H7 (cell line): Measurements from ENCODE around the genes HNRNPR and ELOA.

DNA sequence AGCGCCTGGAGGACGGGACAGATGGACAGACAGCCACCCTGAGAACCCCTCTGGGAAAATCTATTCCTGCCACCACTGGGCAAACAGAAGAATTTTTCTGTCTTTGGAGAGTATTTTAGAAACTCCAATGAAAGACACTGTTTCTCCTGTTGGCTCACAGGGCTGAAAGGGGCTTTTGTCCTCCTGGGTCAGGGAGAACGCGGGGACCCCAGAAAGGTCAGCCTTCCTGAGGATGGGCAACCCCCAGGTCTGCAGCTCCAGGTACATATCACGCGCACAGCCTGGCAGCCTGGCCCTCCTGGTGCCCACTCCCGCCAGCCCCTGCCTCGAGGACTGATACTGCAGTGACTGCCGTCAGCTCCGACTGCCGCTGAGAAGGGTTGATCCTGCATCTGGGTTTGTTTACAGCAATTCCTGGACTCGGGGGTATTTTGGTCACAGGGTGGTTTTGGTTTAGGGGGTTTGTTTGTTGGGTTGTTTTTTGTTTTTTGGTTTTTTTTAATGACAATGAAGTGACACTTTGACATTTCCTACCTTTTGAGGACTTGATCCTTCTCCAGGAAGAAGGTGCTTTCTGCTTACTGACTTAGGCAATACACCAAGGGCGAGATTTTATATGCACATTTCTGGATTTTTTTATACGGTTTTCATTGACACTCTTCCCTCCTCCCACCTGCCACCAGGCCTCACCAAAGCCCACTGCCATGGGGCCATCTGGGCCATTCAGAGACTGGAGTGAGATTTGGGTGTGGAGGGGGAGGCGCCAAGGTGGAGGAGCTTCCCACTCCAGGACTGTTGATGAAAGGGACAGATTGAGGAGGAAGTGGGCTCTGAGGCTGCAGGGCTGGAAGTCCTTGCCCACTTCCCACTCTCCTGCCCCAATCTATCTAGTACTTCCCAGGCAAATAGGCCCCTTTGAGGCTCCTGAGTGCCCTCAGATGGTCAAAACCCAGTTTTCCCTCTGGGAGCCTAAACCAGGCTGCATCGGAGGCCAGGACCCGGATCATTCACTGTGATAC lies 58.3 kb downstream of the LACTBL1 start:
- RAMPAGE, long total RNA = no peak

GRCh38 chr1:23085138-23086271 lies 66.2 kb downstream of the KDM1A start:
- RAMPAGE, long total RNA = no peak

GRCh38 chr1:23188690-23189194 lies 28.6 kb downstream of the HTR1D start:
- RAMPAGE, long total RNA = no peak

DNA sequence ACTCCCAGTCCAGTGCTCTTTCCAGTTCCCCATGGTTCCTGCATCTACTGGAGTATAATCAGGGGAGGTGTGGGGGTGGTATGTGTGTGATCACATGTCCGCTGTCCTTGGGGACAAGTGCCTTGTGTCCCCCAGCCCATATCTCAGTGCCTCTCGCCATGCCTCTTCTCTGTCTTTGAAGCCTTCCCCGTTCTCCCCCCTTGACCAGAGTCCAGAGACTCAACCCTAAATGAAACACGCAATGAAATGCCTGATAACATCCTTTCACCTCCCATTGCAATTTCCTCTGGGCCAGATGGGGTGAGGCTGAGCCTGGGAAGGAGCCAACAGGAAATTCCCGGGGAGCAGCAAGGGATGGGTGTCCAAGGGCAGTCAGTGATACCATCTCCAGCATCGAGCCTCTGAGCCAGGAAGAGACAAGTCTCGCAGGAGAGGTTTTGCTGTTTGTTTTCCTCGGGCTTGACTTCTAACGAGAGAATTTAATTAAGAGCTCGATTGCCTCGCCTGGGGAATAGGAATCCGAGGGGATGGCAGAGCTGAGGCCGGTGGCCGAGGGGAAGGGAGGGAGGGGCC lies 7.7 kb upstream of the HTR1D start:
- RAMPAGE, long total RNA = no peak

DNA sequence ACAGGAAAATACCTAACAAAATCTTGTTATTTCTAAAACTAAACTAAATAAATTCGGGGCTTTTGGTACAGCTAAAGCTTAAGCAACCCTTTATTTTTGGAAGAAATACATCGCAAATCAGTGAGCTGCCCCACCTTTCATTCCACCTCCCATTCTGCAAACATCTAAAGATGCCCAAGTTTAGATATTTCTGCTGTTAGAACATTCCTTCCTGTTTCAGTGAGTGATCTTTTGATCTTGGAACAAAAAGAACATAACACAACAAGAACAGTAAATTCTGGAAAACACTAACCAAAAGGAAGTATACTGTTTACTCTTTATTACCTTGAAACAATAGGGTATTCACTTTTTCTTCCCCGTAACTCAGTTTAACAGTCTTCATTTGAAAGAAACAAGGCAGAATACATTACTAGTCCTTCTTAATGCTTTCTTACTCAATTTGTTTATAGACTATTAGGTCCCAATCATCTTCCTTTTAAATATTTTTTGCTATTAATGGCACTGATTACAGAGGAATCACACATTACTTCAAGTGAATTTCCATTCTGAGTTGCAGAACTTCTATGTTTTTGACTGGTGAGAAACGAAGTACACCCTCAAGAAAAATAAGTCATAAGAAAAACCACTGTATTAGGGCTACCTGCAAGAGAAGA lies 40.5 kb downstream of the HNRNPR start:
- RAMPAGE, long total RNA = no peak

DNA sequence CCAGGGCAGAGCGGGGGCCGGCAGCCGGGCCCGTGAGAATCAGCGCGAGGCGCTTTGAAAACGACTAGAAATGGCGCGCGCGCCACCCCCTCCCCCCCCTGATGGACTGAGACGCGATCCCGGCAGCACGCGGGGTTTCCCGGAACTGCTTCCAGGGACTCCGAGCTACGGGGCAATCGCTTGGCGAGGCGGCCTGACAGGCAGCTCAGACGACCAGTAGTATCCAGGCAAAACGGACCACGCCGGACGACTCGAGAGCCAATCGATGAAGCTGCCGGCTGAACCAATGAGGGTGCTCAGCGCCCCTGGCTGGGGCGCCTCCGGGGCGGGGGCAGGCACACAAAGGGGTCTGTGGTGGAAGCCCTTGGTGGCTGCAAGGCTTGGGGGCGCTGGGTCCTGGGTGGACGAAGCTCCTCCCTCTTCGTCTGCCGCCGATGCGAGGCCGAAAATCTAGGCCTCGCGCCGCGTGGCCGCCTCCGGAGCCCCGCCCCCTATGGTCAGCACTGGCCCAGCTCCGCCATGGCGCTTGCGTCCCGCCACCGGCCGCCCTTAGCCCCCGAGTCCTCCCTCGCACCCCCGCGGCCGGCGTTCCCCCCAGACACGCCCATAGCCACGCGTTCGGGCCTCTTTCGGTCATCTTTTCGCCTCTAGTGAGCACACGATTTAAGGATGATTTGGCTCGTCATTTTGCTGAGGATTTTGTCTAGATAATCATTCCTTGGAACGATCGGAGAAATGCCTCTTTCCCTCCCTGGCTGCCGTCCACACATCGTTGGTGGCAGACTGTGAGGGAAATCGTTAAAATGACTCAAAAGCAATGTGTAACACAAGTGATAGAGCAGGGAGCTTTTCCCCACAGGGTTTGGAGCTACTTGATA lies at the start of gene HNRNPR:
TSS of gene HNRNPR (minus strand) at position 75 of the 878 bp plus-strand sequence.
- RAMPAGE, long total RNA = start-site peak on the minus strand centred at position 72 of the sequence, 57 bp wide, 631 reads

DNA sequence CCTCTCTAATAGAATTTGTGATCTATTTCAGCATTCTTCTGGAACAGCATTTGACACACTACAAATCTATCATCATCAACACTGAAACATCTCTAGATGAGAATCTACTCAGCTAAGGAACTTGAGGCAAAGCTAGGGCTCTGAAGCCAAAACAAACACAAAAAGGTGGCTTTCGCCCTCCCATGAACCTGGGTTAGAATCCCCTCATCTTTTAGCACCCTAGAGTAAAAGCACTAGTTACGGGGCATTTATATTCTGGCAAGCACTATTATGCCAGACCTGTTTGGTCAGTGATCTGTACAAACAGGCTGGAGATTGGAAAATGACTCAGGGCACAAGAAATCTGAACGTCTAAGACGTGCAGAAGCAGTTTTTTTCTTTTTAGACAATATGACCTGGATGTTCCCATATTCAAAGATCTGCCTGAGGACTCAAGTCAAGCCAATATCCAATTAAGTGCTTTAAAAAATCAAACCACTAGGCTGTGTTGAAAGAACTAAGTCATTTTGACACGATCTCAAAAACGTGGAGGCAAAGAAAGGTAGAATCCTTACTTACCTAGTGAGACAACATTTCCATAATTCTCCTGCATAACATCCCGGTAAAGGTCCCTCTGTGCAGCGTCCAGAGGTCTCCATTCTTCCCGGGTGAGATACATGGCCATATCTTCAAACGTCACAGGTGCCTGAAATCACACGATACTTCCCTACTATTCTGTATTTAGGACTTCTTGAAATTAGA lies 3.0 kb downstream of the ZNF436 start:
- RAMPAGE, long total RNA = no peak

- RAMPAGE, long total RNA = no peak
Measured at GRCh38 chr1:23555690-23555922, 3.7 kb downstream of the ID3 start.

- RAMPAGE, long total RNA = no peak
Measured at GRCh38 chr1:23568126-23569204, 9.2 kb upstream of the ID3 start.

GRCh38 chr1:23592469-23592954 lies 33.2 kb upstream of the ID3 start:
- RAMPAGE, long total RNA = no peak

DNA sequence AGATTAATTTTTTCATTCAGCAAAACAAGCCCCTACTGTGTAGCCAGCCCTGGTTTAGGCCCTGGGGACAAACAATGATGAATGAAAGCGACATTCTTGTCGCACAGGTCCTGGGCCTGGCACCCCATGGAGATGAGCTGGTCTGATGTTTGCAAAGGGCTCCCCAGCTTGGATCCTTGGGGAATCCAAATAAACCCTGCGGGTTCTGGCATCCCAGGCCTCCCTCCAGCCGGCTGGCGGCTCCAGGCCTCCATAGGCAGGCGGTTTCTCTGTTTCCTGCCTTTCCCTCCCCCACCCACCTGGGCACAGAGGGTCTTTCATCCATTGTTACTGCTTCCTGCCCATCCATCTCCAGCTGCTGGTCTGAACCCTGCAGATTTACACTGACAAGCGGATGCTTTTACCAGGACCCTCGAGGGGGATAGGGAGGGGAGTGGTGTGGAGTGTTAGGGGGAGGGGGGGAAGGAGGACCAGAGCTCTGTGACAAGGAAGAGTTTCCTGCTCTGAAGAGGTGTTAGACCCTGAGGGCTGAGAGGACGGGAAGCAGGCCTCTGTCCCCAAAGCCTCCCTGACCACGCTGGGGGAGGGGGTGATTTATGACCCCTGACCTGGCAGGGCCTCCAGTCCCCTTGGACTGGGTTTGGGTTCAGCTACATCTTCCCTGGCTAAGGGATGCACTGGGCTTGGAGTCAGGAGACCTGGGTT lies 39.2 kb upstream of the ID3 start:
- RAMPAGE, long total RNA = no peak

- RAMPAGE, long total RNA = no peak
Measured at GRCh38 chr1:23695558-23696747, 4.3 kb downstream of the RPL11 start.

DNA sequence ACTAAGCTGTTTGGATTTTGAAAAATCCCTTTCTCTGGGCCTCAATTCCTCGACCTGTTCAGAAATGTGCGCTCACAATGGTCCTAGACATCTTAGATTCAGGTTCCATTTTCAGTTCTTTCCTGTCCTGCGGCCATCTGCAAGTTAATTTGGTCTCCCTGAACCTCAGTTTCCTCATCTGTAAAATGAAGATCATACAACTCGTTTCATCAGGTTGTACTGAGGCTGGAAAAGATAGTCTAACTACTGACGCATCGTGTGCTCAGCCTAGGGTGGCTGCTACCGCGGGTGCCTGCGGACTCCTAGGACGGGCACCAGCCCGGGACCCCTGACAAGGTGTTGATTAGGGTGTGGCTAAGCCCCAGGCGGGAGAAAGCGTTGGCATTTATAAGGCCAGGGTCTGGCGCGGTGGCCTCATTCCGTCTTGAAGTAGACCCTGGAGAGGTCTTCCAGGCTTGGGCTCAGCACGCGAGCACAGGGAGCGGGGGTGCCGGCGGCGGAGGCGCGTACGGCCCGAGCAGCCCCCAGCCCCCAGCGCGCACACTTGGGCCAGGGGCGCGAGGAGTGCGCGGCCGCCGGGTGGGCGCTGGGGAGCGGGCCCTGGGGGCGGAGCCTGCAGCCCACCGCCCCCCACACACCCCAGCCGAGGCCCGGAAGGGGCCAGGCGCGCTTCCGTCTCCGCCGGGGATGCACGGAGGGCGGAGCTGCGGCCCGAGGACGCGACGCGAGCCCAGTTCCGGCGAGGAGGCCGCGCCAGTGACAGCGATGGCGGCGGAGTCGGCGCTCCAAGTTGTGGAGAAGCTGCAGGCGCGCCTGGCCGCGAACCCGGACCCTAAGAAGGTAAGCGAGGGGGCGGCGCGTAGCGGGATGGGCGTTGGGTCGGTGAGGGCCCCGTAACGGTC lies at the start of gene ELOA:
TSS of gene ELOA (plus strand) at position 733 of the 902 bp plus-strand sequence.
- RAMPAGE, long total RNA = start-site peak on the plus strand centred at position 734 of the sequence, 11 bp wide, 166 reads

DNA sequence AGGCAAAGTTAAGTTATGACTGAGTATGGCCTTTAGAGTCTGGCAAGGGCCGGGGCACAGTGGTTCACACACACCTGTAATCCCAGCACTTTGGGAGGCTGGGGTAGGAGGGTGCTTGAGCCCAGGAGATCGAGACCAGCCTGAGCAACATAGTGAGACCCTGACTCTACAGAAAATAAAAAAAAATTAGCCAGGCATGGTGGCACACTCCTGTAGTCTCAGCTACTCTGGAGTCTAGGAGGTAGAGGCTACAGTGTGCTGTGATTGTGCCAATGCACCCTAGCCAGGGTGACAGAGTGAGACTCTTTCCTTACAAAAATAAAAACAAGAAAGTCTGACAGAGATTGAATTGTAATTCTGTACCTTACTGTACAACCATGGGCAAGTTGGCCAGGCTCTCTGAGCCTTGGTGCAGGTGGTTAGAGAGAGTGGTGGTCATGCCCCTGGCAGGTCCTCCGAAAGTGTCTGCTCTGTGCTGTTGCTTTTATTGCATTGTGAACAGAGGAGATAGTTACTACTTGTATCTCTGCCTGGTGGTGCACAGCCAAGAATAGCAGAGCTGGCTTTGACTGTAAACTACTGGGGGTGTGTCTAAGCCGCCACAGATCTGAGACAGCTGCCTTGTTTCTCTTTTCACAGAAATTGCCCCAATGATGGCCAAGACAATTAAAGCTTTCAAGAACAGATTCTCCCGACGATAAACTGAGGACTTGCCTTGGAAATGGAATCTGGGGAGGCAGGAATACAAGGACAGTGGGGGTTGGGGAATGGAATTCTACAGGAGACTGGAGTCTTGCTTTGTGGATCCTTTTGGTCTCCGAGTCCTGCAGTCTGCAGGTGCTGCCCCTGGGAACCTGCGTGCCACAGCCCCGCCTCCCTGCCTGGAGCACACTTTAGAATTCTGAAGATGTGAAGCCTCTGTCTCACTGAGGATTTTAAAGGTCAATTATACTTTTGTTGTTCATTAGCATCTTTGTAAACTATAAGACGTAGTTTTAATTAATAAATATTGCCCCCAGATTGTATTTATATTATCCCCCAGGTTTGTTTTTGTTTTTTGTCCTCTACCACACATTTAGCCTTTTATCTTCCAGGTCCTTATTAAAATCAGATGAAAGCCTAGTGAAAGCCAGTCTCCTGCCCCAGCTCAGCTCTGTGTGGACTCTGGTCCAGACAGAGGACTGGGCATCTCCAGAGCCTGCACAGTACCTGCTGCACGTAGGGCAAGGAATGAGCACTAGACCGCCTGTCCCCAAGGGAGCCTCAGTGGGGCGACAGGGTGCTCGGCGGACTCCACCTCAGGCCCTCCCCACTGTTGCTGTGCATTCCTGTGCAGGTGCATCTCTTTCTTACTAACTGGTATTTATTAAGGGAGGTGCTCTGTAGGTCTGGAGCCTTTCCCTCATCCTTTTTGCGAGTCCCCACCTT lies 16.1 kb downstream of the ELOA start:
- RAMPAGE, long total RNA = no peak

- RAMPAGE, long total RNA = no peak
Measured at GRCh38 chr1:24105689-24106248, 6.2 kb downstream of the MYOM3 start.

DNA sequence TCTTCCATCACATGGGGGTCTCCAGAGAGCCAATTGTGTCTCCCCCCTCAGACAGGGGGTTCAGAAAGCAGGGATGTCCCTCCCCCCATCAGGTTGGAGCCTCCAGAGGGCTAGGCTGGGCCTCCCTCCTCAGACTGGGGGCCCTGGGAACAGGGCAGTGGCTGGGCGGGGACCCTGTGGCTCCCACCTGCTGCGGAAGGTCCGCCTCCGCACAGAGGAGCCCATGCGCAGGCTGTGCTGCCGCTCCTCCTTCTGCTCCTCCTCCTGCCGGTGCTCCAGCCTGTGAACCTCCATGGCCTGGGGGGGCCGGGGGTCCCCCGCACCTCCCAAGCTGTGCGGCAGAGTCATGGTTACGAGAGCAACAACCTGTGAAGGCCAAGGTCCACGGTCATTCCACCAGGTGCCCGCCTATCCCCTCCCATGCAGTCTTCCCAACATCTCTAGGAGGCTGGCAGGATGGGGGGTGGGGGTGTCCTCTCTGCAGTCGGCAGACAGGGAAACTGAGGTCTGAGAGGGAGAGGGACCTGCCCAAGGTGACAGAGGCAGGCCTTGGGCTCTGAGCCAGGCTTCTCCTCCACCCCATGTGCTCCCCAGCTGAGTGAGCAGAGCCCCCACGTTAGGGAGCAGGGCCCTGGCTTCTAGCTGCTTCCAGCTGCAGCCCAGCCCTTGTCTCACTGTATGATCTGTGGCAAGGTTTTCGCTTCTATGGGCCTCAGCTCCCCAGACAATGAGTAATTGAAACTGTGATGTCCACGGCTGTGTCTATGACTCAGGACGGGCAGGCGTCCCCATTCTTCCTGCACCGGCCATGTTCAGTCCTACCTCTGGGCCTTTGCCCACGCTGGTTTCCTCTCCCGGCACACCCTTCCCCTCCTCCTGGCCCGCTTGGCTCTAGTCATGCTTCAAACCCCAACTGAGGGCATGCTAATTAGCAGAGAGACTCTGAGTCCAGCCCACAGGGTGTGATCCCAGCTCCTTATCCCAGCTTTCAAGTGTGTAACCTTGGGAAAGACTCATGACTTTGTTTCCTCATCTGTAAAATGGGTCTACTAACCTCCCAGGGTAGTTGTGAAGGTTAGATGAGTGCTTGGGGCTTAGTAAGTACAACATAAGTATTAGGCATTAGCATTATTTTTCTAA lies 3.3 kb downstream of the MYOM3 start:
- RAMPAGE, long total RNA = no peak

- RAMPAGE, long total RNA = no peak
Measured at GRCh38 chr1:24110771-24111269, 1.1 kb downstream of the MYOM3 start.

- RAMPAGE, long total RNA = no peak
Measured at GRCh38 chr1:24190922-24191525, 3.9 kb upstream of the IFNLR1 start.

- RAMPAGE, long total RNA = no peak
Measured at GRCh38 chr1:24201820-24202512, 14.9 kb upstream of the IFNLR1 start.

GRCh38 chr1:24236199-24236679 lies 49.1 kb upstream of the IFNLR1 start:
- RAMPAGE, long total RNA = no peak